SK-N-SH (cell line): ENCODE results near the genes DNAL4, APOBEC3B and APOBEC3F.

DNA sequence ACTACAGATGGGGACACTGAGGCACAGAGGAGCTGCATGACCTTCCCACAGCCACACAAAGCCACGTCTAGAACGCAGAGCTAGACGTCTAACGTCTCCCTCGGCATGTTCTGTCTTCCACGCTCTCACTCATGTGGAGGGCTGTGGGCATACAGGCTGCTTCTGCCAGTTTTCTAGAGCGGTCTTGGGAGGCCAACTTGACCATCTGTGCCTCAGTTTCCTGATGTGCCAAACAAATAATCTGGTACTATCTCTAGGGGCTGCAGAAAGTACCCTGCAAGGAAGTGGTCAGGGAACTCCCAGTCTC, 4.5 kb downstream of the CSNK1E start:
- RRBS, result no CpG with 5 or more reads among the region's 7 CpGs
CAGE:
- cytosol, long polyA plus RNA, result no peak
- long polyA plus RNA, result no peak
- nucleus, long polyA plus RNA, result no peak

- RRBS, result no CpG with 5 or more reads among the region's 10 CpGs
CAGE:
- cytosol, long polyA plus RNA, result no peak
- long polyA plus RNA, result no peak
- nucleus, long polyA plus RNA, result no peak
Measured at GRCh38 chr22:38350308-38350817, 33.1 kb upstream of the CSNK1E start.

GRCh38 chr22:38443088-38443759, 11.8 kb downstream of the KCNJ4 start:
- RRBS, result no CpG with 5 or more reads among the region's 15 CpGs
CAGE:
- cytosol, long polyA plus RNA, result no peak
- long polyA plus RNA, result no peak
- nucleus, long polyA plus RNA, result no peak

- RRBS, result no CpG with 5 or more reads among the region's 14 CpGs
CAGE:
- cytosol, long polyA plus RNA, result no peak
- long polyA plus RNA, result no peak
- nucleus, long polyA plus RNA, result no peak
Measured at GRCh38 chr22:38468363-38468814, 493 bp downstream of the KDELR3 start.

- RRBS, result 0% methylated on average over 1 of the region's 19 CpGs
CAGE:
- cytosol, long polyA plus RNA, result no peak
- long polyA plus RNA, result no peak
- nucleus, long polyA plus RNA, result no peak
Measured at GRCh38 chr22:38655563-38656195, 513 bp downstream of the FAM227A start.

- RRBS, result no CpG with 5 or more reads among the region's 12 CpGs
CAGE:
- cytosol, long polyA plus RNA, result no peak
- long polyA plus RNA, result no peak
- nucleus, long polyA plus RNA, result no peak
Measured at GRCh38 chr22:38688692-38689361, 7.1 kb downstream of the TOMM22 start.

DNA sequence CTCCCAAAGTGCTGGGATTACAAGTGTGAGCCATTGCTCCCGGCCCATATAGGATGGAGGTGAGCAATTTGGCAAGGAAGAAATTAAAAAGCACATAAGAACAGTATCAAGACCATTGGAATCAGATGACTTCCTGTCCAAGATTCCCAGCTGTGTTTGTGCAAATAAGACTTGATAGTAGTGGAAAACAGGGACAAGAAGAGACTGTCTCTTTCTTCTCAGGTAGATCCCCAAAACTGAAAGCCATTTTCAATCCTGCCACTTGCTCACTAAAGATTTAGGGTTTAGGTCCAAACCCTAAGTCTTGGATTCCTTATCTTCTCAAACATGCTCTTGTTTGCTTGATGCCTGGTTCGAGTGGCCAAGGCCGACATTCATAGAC, 1.2 kb upstream of the GTPBP1 start:
- RRBS, result no CpG with 5 or more reads among the region's 3 CpGs
CAGE:
- cytosol, long polyA plus RNA, result no peak
- long polyA plus RNA, result no peak
- nucleus, long polyA plus RNA, result no peak

DNA sequence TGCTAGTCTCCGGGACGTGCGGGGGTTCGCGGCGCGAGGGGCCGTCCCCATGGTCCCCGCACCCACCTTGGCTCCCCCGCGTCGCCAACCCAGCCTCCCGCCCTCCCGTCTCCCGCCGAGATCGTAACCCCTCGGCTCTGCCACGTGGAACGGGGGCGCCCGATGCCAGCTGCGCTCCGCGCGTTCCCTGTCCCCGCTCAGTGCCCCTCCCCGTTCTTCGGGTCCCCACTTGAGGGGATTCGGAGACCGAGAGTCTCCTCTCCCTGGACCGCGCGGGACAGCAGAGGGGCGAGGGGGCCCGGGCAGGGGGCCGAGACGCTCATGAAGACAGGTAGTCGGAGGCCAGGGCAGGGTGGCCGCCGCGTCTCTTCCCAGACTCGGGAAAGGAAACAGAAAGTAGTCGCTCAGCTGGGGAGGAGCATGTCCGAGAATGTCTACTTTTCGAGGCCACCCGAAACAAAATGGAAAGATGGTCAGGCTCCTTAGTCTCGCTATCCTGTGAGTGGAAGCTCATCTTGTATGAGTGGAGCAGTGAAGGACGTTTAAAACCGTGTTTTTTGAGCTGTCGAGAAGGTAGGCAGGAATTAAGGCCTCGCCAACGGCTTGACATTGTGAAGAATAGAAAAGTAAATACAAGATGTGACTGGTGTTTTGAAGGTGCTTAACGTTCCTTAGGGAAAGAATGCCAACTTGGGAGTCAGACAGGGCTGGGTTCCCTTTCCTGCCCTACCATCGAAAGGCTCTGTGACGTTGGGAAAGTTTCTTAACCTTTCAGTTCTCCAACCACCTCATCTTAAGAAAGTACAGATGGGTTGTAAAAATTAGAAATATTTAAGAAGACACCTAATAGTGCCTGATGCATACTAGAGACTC, 776 bp downstream of the GTPBP1 start:
- RRBS, result 0% methylated on average over 1 of the region's 56 CpGs
CAGE:
- cytosol, long polyA plus RNA, result no peak
- long polyA plus RNA, result no peak
- nucleus, long polyA plus RNA, result no peak

GRCh38 chr22:38728733-38729851, 23.3 kb downstream of the GTPBP1 start:
- RRBS, result no CpG with 5 or more reads among the region's 18 CpGs
CAGE:
- cytosol, long polyA plus RNA, result no peak
- long polyA plus RNA, result no peak
- nucleus, long polyA plus RNA, result no peak

DNA sequence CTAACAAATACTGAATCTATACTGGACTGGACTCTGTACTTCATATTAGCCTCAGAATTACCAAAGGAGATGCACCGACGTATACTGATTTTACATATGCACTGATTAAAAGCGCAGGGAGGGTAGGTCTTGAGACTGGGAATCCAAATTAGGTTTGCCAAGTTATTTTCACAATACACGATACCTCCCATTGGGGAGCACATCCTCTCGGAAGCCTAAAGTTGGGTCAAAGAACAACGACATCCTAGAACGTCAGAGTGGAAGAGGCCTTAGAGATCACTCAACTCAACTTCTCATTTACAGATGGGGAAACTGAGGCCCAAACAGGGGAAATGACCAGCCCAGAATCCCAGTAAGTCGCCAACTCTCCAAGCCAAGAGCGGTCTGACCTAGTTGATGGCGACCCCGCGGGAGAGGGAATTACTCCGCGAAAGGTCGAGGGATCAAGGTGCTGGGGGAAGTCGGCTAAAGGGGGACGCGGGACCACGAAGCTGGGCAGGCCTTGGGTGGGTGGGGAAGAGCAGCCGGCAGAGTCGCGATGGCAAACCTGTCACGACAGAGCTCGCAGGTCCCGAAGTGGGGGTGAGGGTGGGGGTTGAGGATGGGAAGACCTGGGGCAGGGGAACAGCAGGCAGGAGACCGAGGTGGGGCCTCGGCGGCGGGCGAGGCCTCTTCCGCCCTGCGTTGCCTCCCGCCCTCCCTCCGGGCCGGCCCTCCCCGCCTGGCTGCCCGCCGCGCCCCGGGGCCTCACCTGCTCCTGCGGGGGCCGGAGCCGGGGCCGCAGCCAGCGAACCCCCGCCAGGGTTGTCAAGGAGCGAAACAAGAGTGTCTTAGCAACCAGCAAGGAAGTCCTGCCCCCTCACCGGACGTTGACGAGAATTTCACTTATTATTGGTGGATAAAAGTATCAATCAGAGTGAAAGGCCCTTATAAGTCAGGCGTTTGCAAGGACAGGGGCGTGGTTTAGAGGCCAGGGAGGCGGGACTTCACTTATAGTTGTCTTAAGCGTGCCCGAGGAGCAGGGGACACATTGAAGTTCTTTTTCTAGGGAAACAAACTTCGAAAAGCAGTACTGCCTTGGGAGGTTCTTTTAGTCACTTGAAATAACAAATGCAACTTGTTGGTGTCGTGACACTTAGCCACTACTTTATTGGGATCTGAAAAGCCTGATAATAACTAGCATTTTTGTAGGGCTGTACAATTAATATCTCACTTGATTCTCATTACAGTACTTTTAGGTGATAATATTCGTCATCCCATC, at the start of gene DNAL4:
Gene DNAL4, minus strand, starts transcription at position 827 of the 1,261 bp plus-strand sequence.
- RRBS, result 0% methylated on average over 5 of the region's 58 CpGs
CAGE:
- cytosol, long polyA plus RNA, result no peak
- long polyA plus RNA, result no peak
- nucleus, long polyA plus RNA, result no peak

- RRBS, result no CpG with 5 or more reads among the region's 13 CpGs
CAGE:
- cytosol, long polyA plus RNA, result no peak
- long polyA plus RNA, result no peak
- nucleus, long polyA plus RNA, result no peak
Measured at GRCh38 chr22:38881361-38881927, 9.4 kb upstream of the CBX6 start.

- RRBS, result no CpG with 5 or more reads among the region's 9 CpGs
CAGE:
- cytosol, long polyA plus RNA, result no peak
- long polyA plus RNA, result no peak
- nucleus, long polyA plus RNA, result no peak
Measured at GRCh38 chr22:38924246-38924892, 33.0 kb upstream of the APOBEC3A start.

DNA sequence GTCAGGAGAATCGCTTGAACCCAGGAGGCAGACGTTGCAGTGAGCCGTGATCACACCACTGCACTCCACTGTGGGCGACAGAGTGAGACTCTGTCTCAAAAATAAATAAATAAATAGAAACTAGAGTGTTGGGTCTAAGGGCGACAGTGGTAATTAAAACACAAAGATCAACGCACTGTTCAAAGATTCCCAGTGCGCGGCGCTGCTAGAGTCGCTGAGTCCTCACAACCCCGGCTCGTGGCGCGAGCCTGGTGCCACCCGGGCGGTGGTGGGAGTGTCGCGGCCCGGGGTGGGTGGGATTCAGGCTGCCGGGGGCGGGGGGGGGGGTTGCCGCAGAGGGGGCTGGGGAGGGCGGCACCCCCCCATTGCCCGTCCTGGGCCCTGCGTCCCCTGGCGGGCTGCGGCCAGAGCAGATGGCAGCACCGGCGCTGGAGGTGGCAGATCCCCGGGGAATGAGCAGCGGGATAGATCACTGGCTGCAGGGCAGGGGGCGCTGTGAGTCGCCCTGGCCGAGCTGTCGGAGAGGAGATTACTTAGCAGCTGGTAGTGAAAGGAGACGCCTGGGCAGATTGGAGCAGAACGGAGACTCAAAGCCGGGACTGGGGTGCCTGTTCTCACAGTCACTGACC, 30.3 kb upstream of the APOBEC3A start:
- RRBS, result no CpG with 5 or more reads among the region's 38 CpGs
CAGE:
- cytosol, long polyA plus RNA, result no peak
- long polyA plus RNA, result no peak
- nucleus, long polyA plus RNA, result no peak

DNA sequence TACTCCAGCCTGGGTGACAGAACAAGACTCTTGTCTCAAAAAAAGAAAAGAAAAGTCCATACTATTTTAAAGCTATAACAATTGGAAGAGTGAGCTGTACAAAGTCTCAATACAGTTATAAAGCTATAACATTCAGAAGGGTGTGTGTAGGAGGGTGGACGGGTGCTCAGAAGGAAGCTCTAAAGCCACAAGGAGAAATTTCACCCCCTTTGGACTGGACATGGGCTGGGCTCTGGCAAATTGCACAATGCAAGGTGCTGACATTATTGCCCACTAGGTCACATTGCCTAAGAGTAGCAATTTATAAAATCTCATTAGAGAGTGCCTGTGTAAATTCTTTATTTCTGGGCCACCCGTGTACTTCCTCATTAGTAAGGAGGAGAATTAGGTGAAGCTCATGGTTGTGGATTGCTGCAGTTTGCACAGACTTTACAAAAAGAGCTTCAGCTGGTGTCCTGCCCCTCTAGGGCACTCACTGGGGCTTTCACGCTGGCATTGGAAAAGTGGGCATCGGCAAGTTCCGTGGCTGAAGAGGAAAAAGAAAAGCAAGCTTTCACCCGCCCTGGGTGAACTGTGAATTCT, 5.6 kb upstream of the APOBEC3A start:
- RRBS, result no CpG with 5 or more reads among the region's 6 CpGs
CAGE:
- cytosol, long polyA plus RNA, result no peak
- long polyA plus RNA, result no peak
- nucleus, long polyA plus RNA, result no peak

GRCh38 chr22:38967650-38968366, 10.4 kb downstream of the APOBEC3A start:
- RRBS, result no CpG with 5 or more reads among the region's 9 CpGs
CAGE:
- cytosol, long polyA plus RNA, result no peak
- long polyA plus RNA, result no peak
- nucleus, long polyA plus RNA, result no peak

DNA sequence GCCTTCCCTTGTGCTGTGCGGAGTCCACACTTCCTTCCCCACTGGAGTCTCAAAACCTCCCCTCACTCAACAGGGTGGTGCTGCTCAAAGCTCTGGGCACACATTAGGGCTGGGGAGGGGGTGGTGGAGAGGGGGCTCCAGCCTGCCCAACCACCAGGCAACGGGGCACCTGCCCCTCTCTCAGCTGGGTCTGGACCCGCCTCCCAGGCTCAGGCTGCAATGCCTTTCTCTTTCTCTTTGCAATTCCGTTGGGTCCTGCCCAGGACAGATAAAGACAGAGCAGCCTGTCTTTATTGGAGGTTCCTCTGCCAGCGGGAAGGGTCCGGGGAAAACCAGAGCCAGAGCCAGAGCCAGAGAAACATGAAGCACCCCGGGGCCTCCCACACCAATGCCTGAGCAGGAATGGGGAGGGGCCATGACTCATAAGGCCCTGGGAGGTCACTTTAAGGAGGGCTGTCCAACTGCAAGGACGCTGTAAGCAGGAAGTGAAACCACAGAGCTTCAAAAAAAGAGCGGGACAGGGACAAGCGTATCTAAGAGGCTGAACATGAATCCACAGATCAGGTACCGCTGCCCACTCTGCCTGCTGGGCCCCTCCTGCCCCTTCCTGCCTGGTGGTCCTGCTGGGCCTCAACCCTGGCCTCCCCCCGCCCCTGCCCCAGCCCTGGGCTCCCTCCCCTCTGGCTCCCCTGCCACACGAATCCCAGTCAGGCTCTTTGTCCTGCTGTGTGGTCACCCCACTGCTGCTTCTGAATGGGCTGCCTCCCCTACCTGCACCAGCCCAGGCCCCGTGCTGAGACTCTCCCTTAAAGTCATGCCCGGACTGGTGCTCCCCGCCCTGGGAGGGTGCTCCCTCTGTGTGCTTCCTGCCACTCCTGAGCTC, at the start of gene APOBEC3B:
Gene APOBEC3B, plus strand, starts transcription at position 441 of the 883 bp plus-strand sequence.
- RRBS, result no CpG with 5 or more reads among the region's 16 CpGs
CAGE:
- cytosol, long polyA plus RNA, result no peak
- long polyA plus RNA, result no peak
- nucleus, long polyA plus RNA, result no peak

DNA sequence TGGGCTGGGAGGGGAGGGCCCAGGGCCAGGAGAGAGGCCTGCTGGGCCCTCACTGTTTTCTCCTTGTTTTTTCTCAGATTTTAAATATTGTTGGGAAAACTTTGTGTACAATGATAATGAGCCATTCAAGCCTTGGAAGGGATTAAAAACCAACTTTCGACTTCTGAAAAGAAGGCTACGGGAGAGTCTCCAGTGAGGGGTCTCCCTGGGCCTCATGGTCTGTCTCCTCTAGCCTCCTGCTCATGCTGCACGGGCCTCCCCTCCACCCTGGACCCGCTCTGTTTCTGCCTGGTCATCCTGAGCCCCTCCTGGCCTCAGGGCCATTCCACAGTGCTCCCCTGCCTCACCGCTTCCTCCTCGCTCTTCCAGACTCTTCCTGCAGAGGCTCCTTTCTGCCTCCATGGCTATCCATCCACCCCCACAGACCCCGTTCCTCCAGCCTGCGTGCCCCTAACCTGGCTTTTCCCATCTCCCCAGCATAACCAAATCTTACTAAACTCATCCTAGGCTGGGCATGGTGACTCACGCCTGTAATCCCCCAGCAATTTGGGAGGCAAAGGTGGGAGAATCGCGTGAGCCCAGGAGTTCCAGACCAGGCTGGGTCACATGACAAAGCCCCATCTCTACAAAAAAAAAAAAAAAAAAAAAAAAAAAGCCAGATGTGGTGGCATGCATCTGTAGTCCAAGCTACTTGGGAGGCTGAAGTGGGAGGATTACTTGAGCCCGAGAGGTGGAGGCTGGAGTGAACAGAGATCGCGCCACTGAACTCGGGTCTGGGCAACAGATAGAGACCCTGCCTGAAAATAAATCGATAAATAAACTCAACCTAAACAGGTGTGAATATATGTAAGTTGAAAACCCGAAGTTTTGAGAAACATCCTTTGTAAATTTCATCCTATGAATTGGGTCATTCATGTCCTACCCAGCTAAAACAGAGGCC, 2.5 kb upstream of the APOBEC3D start:
- RRBS, result no CpG with 5 or more reads among the region's 17 CpGs
CAGE:
- cytosol, long polyA plus RNA, result no peak
- long polyA plus RNA, result no peak
- nucleus, long polyA plus RNA, result no peak

- RRBS, result no CpG with 5 or more reads among the region's 29 CpGs
CAGE:
- cytosol, long polyA plus RNA, result no peak
- long polyA plus RNA, result no peak
- nucleus, long polyA plus RNA, result no peak
Measured at GRCh38 chr22:39040393-39041475, at the start of gene APOBEC3F. Gene APOBEC3F (plus strand): TSS chr22:39040864.

DNA sequence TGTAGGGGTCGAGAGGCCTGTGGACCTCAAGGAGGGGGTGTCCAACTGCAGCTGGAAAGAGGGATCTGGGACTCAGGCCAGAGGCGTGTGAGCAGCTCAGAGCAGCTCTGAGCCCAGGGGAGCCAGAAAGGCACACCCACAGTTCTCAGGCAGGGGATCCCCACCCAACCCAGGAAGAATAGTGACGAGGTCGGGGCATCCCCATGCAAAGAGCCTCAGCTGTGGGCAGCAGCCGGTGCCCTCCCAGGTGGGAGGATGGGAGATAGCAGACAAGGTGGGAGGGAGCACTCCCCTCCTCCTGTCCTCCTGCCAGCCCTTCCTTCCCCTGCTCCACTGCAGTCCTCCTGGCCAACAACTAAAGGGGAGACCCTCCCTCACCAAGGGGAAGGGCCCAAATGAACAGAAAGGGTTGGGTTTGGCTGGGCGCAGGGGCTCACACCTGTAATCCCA, 2.5 kb downstream of the APOBEC3H start:
- RRBS, result no CpG with 5 or more reads among the region's 6 CpGs
CAGE:
- cytosol, long polyA plus RNA, result no peak
- long polyA plus RNA, result no peak
- nucleus, long polyA plus RNA, result no peak

- RRBS, result no CpG with 5 or more reads among the region's 13 CpGs
CAGE:
- cytosol, long polyA plus RNA, result no peak
- long polyA plus RNA, result no peak
- nucleus, long polyA plus RNA, result no peak
Measured at GRCh38 chr22:39117427-39118164, 20.6 kb downstream of the APOBEC3H start.